ENCODE data around the genes AP4S1, DTD2, NUBPL and AKAP6.

- PRO-cap, result no peak
- RRBS, result no CpG with 5 or more reads among the region's 5 CpGs
Observed at GRCh38 chr14:30934939-30935362, 60.6 kb downstream of the COCH start.

DNA sequence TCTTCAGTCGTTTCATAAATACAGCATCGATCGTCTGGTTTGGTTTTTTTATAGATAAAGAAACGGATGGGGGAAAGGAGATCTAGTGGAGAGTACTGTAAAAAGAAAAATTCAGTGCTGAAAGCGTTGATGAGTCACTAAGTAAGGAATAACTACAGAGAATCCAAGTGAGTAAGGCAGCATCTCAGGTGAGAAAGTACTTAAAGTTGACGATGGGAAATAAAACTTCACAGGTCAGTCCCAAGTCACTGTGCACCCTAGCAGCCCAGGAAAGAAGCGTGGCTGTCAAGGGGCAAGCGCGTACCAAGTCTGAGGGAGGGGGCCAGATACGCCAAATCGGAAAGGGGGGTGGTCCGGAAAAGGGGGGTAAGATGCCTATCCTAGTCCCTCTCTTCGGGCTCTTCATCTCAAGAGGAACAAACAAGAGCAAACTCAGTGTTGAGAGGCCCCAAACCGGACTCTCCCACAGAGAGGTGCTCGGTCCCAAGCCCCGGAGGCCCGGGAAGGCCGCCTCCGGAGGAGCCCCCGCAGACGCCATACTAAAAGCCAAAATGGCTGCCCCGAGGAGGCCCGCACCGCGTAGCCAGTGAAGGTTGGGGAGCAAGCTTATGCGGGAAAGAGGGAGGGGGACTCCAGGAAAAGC is at the start of gene AP4S1:
Gene AP4S1, plus strand, starts transcription at position 539 of the 643 bp plus-strand sequence.
- PRO-cap, result bidirectional peak, plus-strand start at position 542 of the sequence, minus-strand start at position 541 of the sequence
- RRBS, result 0% methylated on average over 2 of the region's 26 CpGs

DNA sequence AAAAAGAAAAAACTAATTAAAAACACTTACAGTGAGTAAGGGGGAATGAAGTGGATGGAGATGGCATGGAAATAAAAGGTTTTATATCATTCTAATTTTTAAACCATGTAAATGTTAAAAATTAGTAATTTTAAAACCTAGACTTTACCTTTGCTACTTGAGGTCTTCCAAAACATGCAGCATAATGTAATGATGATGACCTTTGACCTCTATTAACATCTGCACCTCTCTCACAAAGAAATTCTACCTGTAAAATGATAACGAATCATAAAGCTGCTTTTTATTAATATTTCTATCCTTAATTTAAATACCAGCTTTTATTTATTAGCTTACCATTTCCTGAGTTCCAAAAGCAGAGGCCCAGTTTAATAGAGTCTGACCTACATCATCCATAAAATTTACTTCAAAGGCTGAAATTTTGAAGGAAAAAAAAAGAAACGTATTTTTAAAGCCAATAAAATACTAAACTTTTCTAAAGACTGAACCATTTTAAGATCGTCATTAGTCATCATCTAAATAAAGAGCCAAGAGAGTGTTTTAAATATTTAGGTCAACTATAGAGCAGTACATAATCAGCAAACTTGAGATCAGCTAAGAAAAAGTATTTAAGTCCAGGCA is 35.8 kb downstream of the HECTD1 start:
- PRO-cap, result no peak
- RRBS, result no CpG with 5 or more reads among the region's 3 CpGs

- PRO-cap, result no peak
- RRBS, result no CpG with 5 or more reads among the region's 14 CpGs
Observed at GRCh38 chr14:31207323-31207438, 412 bp downstream of the HECTD1 start.

GRCh38 chr14:31258062-31258644 is 50.6 kb upstream of the HECTD1 start:
- PRO-cap, result no peak
- RRBS, result no CpG with 5 or more reads among the region's 7 CpGs

GRCh38 chr14:31456566-31457874 is at the start of gene DTD2:
TSS of gene DTD2 (minus strand) at chr14:31457506.
- PRO-cap, result bidirectional peak, plus-strand start at chr14:31456961, minus-strand start at chr14:31456915; bidirectional peak, plus-strand start at chr14:31457578, minus-strand start at chr14:31457423
- RRBS, result under 1% methylated on average over 15 of the region's 76 CpGs

- PRO-cap, result bidirectional peak, plus-strand start at chr14:31561450, minus-strand start at chr14:31561327
- RRBS, result no CpG with 5 or more reads among the region's 40 CpGs
Observed at GRCh38 chr14:31560845-31561897, at the start of gene NUBPL. TSS of gene NUBPL (plus strand) at chr14:31561404.

- PRO-cap, result no peak
- RRBS, result no CpG with 5 or more reads among the region's 17 CpGs
Observed at GRCh38 chr14:32203863-32204457, 125.1 kb upstream of the AKAP6 start.

- PRO-cap, result no peak
- RRBS, result no CpG with 5 or more reads among the region's 8 CpGs
Observed at GRCh38 chr14:32328975-32329825, at the start of gene AKAP6. TSS of gene AKAP6 (plus strand) at chr14:32329298.

GRCh38 chr14:32484059-32485249 is 155.4 kb downstream of the AKAP6 start:
- PRO-cap, result unidirectional peak, minus-strand start at chr14:32484957
- RRBS, result no CpG with 5 or more reads among the region's 25 CpGs

GRCh38 chr14:32494595-32495678 is 165.8 kb downstream of the AKAP6 start:
- PRO-cap, result no peak
- RRBS, result no CpG with 5 or more reads among the region's 11 CpGs

DNA sequence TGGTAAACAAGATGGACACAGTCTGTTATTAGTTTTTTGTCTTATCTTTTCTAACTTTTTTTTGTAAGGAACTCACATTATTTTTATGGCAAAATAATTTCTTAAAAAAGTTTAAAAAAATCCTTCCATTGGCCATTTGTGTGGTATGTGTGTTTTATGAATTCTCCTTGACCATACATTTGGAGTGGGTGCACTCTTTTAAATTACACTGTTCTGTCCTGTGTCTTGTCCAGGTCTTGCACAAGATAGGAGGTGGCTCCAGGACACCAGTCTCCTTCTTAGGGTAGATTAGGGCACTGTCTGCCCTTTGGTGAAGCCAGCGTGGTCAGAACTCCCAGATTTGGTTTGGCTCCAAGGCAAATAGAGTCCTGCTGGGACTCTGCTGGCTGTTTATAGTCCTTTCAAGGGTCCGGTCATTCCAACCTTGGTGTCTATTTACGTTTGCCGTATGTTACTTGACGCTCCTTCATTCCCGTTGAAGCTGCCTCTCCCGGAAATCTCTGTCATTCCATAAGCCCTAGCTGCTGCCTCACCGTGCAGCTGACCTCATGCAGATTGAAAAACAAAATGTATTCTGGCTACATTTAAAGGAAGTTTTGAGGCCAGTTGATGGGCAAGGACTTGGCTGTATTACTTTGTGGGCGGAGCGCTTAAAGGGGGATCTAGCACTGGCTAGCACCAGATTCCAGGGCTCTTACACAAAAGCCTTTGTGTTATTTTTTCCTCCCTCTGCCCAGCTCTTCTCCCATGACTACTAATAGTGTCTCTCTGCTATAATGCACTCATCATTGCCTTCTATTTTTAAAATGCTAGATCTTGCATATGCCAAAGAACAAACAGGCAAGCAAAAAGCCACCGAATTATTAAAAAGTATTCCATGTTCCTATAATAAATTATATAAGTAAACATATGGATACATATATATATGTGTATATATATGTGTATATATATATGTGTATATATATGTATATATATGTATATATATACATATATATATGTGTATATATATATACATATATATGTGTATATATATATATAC is 180.7 kb downstream of the AKAP6 start:
- PRO-cap, result bidirectional peak, plus-strand start at position 286 of the sequence, minus-strand start at position 334 of the sequence; bidirectional peak, plus-strand start at position 804 of the sequence, minus-strand start at position 557 of the sequence
- RRBS, result under 1% methylated on average over 5 of the region's 11 CpGs

GRCh38 chr14:33327677-33327967 is 388.9 kb downstream of the NPAS3 start:
- PRO-cap, result no peak
- RRBS, result no CpG with 5 or more reads among the region's 1 CpG

GRCh38 chr14:33676094-33676473 is 274.8 kb downstream of the EGLN3 start:
- PRO-cap, result no peak
- RRBS, result no CpG with 5 or more reads among the region's 7 CpGs

DNA sequence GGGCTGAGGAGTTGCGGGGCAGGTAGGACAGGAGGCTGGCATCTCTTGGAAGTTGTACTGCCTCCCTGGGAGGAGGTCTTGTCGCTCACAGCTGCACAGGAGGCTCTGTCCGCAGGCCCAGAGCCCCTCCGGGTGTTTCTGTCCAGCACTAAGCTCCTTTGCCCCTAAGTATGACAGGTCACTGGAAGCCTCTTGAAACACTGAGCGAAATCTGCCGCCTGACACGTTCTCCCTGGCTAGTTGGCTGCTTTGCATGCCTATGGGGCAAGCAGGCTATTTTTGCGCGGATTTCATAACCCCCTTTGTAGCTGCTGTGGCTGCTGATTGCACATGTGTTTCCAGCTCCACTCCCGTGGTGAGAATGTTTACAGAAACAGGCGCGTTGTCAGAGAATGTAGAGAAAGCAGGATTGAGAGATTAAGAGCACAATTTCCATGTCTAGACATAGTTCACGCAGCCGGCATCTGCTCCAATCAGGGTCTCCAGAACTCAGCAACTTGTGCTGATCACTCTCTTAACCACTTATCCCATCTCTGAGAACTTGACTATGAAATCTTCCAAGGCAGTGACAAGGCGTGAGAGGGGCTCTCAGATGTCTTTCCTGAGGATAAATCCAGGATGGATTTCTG is 180.2 kb upstream of the EGLN3 start:
- PRO-cap, result no peak
- RRBS, result no CpG with 5 or more reads among the region's 15 CpGs

DNA sequence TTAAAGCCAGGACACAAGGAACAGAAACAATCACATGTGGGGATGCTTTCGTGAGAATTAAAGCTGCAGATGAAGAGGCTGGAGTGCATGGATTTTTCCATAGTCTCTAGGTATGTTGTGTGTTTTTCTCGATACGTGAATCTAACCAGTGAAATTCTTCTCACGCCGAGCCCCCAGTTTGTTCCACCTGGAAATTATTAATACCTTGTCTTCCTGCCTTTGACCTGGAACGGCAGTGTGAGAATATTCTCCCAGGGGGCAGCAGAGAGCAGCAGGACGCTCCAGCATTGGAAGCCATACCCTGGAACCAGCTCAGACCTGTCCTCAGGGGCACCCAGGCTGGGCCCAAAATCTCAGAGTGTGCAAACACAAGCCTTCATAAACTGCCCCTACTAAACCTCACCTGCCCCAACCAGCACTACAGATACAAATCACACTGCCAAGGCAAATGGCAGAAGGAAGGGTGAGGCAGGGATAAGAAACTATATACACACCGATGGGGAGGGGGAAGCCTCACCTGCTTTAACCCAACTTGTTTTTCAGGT is 130.4 kb downstream of the SPTSSA start:
- PRO-cap, result unidirectional peak, plus-strand start at position 315 of the sequence
- RRBS, result no CpG with 5 or more reads among the region's 8 CpGs

DNA sequence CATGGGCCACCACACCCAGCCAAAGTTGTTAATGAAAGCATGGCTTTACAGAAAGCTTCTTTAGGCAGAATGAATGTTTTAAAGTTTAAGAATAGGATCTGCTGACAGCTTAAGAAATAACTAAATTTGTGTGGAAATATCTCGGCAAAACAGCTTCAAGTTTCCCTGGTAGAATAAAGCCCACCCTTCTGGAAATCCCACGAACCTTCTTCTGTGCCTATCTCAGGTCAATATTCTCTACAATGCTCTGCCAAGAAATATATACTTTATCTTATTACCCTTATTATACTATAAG is 858 bp downstream of the EAPP start:
- PRO-cap, result bidirectional peak, plus-strand start outside the sequence, minus-strand start at position 201 of the sequence
- RRBS, result no CpG with 5 or more reads among the region's 2 CpGs

DNA sequence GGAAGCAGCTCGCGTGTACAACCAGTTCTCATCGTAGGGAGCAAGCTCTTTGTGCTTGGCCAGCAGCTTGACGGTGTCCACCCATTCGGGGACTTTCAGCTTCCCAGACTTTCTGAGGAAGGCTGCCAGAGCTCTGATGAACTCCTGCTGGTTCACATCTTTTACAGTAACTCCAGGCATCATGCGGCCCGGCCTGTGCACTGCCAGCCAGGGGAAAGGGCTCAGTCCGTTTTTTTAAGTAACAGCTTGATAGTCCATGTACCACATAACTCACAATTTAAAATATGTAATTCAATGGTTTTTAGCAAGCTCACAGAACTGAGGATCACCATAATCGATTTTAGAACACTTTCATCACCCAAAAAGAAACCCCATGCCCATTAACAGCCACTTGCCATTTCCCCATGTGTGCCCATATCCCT is 29.5 kb upstream of the EAPP start:
- PRO-cap, result no peak
- RRBS, result no CpG with 5 or more reads among the region's 9 CpGs

DNA sequence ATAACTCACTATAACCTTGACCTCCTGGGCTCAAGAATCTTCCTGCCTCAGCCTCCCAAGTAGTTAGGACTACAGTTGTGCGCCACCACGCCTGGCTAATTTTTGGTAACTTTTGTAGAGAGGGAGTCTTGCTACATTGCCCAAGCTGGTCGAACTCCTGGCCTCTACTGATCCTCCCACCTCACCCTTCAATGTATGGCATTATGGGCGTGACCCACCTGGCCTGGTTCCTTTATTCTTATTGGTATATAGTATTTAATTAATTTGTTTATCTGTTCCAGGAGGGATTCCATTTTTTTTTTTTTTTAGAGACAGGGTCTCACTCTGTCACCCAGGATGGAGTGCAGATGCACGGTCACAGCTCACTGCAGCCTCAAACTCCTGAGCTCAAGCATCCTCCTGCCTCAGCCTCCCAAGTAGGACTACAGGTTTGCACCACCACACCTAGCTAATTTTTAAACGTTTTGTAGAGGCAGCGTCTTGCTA is 40.9 kb upstream of the EAPP start:
- PRO-cap, result no peak
- RRBS, result no CpG with 5 or more reads among the region's 7 CpGs

DNA sequence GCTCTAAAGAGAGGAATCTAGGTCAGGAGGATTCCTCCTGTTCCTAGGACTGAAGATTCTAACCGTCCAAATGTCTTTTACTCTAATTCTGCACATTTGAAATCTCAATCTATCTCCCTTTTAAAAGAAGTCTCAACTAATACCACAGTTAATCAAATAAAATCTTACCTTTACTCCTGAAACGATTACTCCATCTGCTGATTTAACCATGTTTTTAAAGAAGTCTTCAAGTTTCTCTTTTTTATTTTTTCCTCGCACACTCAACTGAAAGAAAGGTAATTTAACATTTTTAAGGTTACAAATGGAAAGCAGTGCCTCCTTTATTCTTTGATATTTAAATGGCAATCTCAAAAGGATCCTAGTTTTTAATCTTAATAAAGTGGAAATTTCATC is 32.6 kb downstream of the SNX6 start:
- PRO-cap, result no peak
- RRBS, result no CpG with 5 or more reads among the region's 3 CpGs